Suprapubic skin (tissue), 4 donors: ENCODE measurements around the gene WBP1.

DNA sequence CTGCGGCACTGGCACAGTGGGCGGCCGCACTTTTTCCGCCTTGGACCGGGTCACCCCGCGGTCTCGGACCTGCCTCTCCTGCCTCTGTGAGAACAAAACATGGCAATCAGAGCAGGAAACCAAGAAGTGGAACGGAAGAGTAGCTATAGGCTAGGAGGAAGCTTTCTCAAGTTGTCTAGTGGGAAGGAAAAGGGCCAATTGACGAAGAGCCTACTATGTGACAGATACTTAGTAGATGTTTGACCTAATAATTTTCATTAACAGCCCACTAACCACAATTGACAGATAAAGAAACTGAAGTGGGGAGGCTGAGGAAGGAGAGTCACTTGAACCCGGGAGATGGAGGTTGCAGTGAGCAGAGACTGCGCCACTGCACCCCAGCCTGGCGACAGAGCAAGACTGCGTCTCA lies 5.3 kb downstream of the C2orf81 start:
- PRO-cap: no peak
- RAMPAGE, long total RNA, 4 experiments: no peak in any of the 4 experiments

DNA sequence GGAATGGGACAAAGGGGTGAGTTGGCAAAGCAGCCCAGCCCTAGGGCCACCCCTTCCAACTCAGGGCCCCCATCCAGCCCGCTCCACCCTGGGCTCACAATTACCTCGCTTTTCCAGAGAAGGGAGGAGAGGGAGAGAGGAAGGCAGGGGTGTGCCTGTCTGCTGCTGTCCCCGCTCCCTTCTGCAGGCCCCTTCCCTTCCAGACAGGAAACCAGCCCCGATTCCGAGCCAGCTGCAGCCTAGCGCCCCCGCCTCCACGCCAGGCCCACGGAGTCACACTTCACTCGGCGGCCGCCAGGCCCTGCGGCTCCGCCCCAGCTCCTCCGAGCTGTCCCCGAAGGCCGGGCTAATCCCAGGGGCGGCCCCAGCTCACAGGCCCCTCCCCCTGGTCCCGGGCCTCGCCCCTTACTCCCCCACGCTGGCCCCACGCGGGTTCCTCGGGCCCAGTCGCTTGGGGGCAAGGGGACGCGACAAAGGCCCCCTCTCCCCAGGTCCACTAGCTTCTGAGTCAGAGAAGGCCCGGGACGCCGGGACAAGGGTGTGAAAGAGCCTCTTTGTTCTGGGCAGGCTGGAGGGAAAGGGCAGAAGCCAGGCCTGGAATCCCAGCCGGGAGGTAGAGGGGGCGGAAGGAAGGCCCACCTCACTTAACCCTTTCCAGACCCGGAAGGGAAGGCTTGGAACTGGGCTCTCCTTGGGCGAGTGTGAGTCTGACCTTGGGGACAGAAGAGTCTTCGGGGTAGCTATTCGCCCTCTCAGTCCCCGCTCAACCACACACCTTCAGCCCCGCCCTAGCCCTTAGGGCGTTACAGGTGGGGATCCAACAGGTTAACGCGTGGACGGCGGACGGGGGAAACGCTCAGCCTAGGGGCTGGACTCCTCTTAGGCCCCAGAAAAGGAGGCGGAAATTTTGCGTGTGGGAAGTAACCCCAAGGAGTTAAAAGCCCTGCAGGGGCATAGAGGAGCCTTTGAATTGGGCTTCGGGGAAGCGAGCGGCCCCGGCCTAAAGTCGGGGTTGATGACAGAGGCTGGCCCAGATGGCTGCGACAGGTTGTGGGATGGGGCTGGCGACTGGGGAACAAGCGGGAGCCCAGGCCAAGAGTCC lies 1.1 kb downstream of the RTKN start:
- PRO-cap: bidirectional peak, plus-strand start at position 511 of the sequence, minus-strand start at position 183 of the sequence
- RAMPAGE, long total RNA, 4 experiments: no peak in any of the 4 experiments

DNA sequence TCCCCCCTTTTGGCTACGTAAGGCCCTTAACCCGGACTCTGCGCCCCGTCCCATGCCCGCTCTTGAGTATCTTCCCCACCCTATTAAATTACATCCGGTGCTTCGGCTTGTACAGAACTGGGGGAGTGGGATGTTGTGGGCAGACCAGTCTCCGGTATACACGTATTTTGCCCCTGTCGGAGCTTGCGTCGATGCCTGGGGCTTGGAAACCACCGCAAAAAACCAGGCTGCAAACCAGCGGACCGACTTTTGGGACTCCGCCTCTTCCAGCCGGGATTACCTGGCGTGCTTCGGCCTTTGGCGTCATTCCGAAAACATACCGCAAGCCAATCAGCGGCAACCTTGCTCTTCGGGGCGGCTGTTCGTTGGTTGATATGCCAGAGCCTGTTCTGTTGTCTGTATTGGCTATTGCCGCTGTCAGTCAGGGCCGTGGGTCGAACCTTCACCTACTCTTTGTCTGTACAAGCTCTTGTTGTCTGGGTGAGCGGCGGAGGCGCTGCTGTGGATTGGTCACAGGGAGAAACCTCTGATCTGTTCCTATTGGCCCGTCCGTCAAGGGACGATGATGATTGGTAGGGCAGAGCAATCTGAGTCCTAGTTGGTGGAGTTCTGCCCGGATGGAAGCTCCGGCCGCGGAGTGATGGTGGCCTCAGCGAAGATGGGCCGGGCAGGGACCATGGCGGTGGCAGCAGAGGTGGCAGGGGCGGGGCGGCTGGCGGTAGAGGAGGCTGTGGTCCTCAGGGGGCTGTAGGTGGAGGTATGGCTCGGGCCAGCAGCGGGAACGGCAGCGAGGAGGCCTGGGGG lies at the start of gene WBP1:
TSS of gene WBP1 (plus strand) at position 595 of the 804 bp plus-strand sequence.
- PRO-cap: unidirectional peak, minus-strand start at position 85 of the sequence; bidirectional peak, plus-strand start at position 613 of the sequence, minus-strand start at position 251 of the sequence
- RAMPAGE, long total RNA, 4 experiments: no peak in any of the 4 experiments

DNA sequence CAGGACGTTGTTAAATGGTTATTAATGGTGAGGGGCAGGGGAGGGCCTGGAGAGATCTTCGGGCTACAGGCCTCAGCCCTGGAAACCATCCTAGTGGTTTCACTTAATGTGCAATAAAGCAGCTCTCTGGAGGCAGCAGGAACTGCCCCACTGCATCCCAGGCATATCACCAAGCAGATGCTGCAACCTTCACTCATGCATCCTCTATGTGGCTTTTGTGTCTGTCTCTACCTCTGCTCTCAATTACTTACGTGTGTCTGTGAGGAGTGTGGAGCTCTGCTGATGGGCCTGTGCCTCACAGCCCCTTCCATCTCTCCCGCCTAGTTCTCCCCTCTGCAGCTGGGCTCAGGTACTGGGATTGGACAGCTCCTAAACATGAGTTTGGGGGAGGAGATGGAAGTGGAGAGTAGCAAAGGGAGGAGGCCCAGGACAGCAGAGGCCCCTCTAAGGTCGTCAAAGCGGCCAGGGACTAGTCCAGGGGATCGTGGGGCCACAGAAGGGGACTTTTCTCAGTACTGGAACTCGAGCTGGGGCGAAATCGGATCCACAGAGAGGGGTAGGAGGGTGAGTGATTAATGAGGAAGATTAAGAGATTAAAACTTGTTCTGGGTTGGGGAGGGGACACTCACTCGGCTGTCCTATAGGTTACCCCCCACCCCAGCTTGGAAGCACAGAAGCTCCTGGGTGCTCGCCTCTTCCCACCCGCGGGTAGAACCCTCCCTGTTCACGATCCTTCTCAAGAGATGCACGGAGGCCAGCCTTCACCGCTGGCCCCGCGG lies 2.0 kb upstream of the LBX2 start:
- PRO-cap: no peak
- RAMPAGE, long total RNA, 4 experiments: no peak in any of the 4 experiments

DNA sequence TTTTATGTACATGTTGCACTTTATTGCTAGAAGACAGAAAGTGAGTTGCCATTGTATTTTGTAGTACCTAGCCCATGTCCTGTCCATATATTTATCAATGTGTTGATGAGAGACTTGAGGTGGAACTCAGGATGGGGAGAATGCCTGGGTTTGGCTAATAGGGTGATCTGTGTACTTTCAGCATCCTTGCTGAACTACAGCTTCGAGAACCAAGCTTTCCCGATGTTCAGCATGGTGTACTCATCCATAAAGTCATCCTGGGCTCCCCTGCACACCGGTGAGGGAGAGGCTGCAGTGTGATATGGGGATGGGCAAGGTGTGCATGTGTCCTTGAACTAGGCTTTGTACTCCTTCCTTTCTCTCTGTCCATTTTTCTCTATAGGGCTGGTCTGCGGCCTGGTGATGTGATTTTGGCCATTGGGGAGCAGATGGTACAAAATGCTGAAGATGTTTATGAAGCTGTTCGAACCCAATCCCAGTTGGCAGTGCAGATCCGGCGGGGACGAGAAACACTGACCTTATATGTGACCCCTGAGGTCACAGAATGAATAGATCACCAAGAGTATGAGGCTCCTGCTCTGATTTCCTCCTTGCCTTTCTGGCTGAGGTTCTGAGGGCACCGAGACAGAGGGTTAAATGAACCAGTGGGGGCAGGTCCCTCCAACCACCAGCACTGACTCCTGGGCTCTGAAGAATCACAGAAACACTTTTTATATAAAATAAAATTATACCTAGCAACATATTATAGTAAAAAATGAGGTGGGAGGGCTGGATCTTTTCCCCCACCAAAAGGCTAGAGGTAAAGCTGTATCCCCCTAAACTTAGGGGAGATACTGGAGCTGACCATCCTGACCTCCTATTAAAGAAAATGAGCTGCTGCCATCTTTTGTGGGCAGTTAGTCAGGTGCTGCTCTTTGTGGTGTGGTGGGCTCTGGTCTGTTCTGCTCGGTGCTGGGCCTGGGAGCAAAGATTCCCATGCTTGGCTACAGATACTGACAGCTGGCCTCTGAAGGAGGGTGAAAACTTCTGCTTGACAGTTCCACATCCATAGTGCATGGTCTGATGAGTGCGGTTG lies 3.0 kb downstream of the HTRA2 start:
- PRO-cap: no peak
- RAMPAGE, long total RNA, 4 experiments: no peak in any of the 4 experiments

- PRO-cap: no peak
- RAMPAGE, long total RNA, 4 experiments: no peak in any of the 4 experiments
Measured at GRCh38 chr2:74552255-74553555, 1.0 kb downstream of the LOXL3 start.

- PRO-cap: no peak
- RAMPAGE, long total RNA, 4 experiments: no peak in any of the 4 experiments
Measured at GRCh38 chr2:74559583-74560456, 5.3 kb downstream of the DOK1 start.

DNA sequence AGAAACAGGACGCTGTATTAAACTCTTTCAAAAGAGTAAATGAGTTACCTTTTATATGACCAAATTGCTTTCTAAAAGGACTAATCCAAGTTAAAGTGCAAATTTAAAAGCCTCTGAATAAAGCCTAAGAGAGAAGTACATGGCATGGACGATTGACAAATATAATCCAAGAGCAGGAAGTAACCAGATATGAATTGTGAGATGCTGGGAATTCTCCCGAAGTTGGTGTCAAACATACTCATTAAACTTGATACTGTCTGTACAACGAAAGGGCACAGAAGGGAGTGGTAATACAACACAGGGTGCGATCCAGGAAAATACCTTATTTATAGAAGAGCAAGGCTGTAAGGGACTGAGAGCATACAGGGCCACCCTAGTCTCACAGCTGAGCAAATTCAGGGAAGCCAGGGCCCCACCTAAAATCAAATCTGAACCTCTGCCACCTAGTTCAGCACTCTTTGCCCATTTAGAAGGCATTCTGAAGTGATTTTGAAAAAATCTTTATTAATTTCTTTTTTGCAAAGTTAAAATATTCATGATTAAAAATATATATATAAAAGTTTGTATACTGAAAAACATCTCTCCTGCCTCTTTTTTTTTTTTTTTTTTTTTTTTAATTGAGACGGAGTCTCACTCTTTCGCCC lies 41.7 kb downstream of the SEMA4F start:
- PRO-cap: no peak
- RAMPAGE, long total RNA, 4 experiments: no peak in any of the 4 experiments

DNA sequence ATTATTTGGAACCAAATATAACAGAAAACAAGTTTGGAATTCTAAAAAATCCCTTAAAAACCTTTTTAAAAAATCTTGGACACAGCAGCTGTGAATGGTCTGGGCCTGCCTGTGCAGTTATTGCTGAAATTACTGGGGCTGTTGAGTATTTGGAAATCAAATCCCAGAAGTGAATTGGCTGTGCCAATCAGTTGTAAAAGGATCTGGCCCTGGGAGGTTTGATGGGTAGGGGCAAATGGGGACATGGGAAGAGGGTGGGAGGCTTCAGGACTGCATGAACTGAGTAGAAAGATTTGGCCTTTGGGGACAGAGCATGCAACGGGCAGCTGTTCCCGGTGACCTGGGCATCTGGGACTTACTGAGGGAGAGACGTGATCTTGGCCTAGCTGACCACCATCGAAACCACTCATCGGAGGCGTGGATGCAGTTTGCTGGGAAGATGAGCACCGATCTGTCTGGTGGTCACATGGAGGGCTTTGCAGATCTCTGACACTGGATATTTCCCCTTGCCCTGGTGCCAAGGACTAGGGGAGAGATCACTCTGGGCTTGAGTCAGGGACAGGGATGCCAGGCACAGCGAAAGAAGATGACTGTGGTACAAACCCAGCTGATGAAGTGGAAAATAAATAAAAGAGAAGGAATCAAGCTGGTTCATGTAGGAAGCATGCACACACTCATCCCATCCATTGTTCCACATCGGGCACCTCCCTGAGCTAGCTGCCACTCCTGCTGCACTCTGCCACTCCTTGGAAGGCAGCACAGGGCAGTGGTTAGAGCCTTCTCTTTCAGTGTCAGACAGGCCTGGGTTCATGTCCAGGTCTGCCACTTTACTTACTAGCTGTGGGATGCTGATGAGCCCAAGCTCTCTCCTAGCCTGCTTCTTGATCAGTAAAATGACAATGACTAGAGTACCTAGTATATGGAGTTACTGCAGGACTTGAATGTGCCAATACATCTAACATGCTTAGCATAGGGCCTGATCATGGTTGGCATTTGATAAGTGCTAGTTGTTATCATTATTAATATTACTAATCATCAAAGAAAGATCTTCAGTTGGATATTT lies 58.5 kb downstream of the SEMA4F start:
- PRO-cap: no peak
- RAMPAGE, long total RNA, 4 experiments: no peak in any of the 4 experiments

- PRO-cap: no peak
- RAMPAGE, long total RNA, 4 experiments: no peak in any of the 4 experiments
Measured at GRCh38 chr2:74741483-74741953, 87.5 kb downstream of the SEMA4F start.

DNA sequence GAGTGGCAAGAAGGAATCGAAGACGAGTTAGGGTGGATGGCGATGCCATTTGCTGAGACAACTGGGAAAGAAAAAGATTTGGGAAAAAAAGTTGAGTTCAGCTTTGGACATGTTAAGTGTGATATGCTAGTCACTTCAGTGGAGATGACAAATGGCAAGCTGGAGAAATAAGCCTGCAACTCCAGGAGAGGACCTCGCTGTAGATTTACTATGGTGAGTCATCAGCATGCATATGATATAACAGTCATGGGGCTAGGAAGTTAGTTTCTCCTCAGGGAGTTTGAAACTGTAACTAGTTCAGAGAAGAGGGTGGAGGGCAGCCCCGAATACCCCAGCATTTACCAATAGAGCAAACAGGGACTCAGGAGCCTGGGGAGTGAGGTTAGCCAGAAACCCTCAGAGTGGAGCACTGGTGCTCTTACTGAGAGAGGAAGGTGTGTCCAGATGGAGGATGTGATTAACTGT lies 2.0 kb upstream of the HK2 start:
- PRO-cap: no peak
- RAMPAGE, long total RNA, 4 experiments: no peak in any of the 4 experiments

DNA sequence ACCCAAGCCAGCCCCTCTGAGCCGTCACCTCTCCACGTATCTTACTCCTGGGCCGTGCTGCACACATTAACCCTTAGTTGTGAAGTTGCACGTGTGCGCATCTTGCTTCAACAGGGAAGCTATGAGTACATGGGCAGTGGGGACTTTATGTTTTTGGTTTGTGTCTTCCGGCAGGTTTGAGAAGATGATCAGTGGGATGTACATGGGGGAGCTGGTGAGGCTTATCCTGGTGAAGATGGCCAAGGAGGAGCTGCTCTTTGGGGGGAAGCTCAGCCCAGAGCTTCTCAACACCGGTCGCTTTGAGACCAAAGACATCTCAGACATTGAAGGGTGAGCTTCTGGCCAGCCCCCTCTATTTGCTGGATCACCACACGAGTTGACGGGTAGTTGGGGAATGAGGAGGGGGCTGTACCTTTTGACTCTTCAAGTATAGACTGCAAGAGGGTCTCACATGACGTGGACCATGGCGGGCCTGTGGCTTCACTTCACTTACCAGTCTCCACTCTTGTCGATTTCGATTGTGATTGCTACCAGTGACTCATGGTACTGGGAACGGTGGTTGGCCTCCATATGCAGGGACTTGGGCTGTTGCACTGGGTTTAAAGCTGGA lies 43.2 kb downstream of the HK2 start:
- PRO-cap: no peak
- RAMPAGE, long total RNA, 4 experiments: start-site peak on the plus strand in 1 of 4 experiments, centred at position 200 of the sequence, 17 reads per replicate

DNA sequence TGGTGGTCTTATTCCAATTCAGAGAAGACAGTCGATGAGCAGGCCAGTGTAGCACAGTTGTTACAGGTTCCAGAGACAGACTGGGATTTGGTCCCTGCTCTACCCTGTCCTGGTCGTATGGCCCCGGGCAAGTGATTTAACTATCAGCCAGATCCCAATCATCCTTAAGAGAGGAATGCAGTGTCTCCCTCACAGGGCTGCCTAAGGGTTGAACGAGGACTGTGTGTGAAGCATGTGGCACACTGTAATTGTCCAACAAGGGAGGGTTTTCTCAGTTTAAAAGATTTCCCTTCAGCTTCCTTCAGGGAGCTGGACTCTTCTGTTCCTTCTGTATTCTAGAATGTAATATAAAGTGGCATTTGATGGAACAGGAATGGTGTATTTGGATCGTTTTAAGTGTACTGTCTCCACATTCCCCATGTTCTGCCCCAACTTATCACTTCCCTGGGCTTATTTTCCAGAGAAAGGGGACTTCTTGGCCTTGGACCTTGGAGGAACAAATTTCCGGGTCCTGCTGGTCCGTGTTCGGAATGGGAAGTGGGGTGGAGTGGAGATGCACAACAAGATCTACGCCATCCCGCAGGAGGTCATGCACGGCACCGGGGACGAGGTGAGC lies 47.4 kb downstream of the HK2 start:
- PRO-cap: no peak
- RAMPAGE, long total RNA, 4 experiments: start-site peak on the plus strand in 1 of 4 experiments, centred at position 546 of the sequence, 14 reads per replicate

- PRO-cap: no peak
- RAMPAGE, long total RNA, 4 experiments: start-site peak on the plus strand in 2 of 4 experiments, at chr2:74883240-74883296 at its widest, 10 to 11 reads per replicate
Measured at GRCh38 chr2:74883122-74883526, 49.2 kb downstream of the HK2 start.

- PRO-cap: unidirectional peak, plus-strand start at chr2:75560342
- RAMPAGE, long total RNA, 4 experiments: no peak in any of the 4 experiments
Measured at GRCh38 chr2:75559711-75560842, 662 bp downstream of the EVA1A start.

DNA sequence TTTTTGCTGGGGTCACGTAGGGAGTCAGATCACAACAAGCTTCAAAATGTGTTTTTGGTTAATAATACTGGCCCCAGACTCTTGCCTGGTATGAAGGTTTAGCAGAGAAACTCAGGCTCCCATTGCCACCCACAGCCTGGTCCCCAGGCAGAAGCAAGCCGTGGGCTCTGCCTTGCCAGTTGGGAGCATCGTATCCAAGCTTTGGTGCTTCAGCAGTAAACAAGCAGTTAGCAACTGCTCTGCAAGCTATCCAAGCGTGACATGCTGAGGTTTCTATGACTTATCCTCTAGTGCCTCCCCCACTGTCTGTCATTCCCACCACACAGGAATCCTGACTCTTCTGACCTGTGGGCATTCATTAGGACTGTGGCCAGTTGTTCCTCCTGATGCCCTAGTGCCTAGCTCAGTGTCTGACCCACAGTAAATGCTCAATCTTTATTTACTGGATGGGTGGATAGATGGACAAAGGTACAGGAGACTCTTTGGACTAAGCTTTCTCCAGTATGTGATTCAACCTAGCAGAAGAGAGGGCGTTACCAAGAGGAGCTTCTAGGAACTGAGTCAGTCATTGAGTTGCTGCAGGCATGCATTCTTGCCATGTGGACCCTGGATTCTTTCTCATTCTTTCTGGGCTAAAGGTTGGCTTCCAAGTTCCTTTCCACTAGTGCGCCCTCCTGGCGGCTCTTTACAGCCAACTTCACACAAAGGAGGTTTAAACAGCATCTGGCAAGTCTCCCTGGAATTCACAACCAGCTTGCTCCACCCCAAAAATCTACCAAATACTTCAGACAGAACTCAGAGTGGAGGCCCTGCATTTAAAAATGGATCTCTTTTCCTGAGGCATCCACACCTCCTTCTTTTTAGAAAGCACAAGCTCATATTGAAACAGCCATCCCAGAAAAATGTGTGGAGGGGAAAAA lies 40.6 kb upstream of the MRPL19 start:
- PRO-cap: no peak
- RAMPAGE, long total RNA, 4 experiments: no peak in any of the 4 experiments

DNA sequence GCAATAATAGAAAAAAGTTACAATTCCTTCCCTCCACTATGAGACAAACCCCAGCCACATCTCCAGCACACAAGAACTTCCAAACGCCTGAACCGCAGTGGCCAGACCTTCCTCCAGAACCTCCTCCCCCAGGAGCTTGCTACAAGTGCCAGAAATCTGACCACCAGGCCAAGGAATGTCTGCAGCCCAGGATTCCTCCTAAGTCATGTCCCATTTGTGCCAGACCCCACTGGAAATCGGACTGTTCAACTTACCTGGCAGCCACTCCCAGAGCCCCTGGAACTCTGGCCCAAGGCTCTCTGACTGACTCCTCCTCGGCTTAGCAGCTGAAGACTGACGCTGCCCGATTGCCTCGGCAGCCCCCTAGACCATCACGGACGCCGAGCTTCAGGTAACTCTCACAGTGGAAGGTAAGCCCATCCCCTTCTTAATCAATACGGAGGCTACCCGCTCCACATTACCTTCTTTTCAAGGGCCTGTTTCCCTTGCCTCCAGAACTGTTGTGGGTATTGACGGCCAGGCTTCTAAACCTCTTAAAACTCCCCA lies 431.6 kb downstream of the LRRTM4 start:
- PRO-cap: no peak
- RAMPAGE, long total RNA, 4 experiments: no peak in any of the 4 experiments

- PRO-cap: no peak
- RAMPAGE, long total RNA, 4 experiments: no peak in any of the 4 experiments
Measured at GRCh38 chr2:78541176-78541523, 484.4 kb upstream of the REG3G start.

DNA sequence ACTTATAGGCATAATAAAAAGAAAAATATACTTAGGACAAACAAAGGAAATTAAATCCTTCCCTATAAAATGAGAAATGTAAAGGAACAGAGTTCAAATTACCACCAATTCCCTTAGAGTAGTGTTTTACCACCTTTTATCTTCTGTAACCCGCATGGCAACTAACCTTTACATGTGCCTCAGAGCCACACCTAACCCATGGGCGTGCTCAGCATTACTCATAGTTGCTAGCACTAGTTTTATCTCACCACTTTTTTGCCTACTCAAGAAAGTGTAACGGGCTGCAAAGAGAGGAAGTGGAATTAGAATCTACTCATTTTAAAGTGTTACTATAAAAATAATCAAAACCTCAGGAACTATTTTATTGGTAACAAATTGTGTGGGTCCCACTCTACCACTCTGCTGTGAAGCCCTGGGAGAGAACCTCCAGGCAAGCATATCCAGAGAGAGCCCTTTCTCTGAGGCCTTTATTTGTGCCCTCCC lies 98.9 kb downstream of the TRABD2A start:
- PRO-cap: no peak
- RAMPAGE, long total RNA, 4 experiments: no peak in any of the 4 experiments

DNA sequence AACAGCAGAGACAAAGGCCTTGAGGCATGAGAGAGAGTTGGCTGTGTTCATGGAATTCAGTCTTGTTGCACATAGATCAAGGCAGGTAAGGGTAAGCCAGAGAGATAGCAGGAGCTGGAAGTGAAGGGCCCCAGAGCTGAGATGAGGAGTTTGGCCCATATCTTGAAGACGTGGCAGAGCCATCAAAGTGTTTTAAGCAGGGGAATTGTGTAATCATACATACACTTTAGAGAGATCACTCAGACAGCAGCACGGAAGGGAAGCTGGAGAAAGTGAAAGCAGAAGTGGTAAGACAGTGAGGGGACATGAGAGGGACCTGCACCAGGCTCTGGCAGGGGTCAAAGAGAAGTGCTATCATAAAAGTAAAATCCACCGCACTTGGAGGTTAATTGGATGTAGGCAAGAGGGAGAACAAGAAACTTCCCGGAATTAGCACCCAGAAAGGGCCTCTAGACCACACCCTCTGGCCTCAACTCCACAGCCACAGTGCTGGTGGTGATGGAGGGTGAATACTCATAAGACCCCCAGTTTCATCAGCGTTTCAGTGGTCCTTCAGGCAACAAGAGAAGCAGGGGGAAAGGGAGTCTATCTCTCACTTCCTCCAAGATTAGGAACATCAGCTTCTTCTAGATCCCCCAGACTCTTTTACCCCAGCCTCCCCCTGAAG lies 8.0 kb upstream of the TRABD2A start:
- PRO-cap: no peak
- RAMPAGE, long total RNA, 4 experiments: no peak in any of the 4 experiments